Hair follicular keratinocyte (primary cell): ENCODE results near the gene ADGRV1.

- RAMPAGE, long total RNA, result no peak
These were observed 1.1 kb downstream of the VCAN start for GRCh38 chr5:83472375-83473370.

DNA sequence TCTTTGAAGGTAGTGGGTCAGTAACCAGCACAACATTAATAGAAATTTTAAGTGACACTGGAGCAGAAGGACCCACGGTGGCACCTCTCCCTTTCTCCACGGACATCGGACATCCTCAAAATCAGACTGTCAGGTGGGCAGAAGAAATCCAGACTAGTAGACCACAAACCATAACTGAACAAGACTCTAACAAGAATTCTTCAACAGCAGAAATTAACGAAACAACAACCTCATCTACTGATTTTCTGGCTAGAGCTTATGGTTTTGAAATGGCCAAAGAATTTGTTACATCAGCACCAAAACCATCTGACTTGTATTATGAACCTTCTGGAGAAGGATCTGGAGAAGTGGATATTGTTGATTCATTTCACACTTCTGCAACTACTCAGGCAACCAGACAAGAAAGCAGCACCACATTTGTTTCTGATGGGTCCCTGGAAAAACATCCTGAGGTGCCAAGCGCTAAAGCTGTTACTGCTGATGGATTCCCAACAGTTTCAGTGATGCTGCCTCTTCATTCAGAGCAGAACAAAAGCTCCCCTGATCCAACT is 68.5 kb downstream of the VCAN start:
- RAMPAGE, long total RNA, result no peak

DNA sequence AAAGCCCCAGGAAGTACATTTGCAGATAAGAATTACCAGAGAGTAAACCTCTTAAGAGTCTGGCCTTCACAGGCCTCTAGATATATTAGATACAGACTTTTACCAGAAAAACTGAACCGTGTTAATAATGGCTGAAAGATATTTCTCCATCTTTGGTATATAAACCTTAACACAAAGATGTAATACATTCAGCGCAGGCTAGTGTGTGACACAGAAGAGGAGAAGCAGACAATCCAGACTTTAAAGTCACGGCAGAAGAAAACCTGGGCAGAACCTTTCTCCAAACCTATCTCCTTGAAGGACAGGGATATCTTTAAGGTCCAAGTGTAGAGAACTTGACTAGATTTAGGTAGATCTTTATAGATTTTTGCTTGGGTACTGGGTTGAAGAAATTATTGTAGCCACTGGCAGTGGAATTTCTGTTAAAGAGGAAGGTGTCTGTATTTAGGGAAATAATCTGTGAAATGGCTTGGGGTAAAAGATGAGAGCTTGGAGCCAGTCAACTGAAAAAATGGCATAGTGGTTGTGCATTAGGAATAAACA is 101.2 kb downstream of the HAPLN1 start:
- RAMPAGE, long total RNA, result no peak

- RAMPAGE, long total RNA, result no peak
These were observed 227 bp upstream of the EDIL3 start for GRCh38 chr5:84384954-84385260.

- RAMPAGE, long total RNA, result no peak
These were observed 231.7 kb upstream of the EDIL3 start for GRCh38 chr5:84616472-84616728.

- RAMPAGE, long total RNA, result no peak
These were observed 644.6 kb upstream of the COX7C start for GRCh38 chr5:85973198-85973549.

DNA sequence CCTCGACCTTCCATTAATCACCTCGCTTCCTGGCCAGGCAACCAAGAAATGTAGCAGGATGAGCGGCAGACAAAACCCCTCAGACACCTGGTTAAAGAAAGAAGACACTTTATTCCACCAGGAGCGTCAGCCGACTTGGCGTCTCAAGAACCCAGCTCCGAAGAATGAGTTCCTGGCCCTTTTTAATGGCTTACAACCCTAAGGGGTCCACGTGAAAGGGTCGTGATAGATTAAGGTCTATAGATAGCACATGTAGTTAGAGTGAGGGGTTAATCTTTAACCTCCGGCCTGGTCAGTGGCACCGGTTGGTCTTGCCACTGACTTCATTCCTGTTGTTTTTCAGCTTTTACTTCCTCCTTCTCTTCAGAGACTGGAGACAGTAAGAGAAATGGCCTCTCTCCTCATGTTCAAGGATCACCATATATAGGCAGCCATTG is 47.1 kb upstream of the COX7C start:
- RAMPAGE, long total RNA, result no peak

- RAMPAGE, long total RNA, result no peak
These were observed 37.5 kb downstream of the CCNH start for GRCh38 chr5:87375214-87375655.

GRCh38 chr5:87406124-87406634 is 6.6 kb downstream of the CCNH start:
- RAMPAGE, long total RNA, result no peak

DNA sequence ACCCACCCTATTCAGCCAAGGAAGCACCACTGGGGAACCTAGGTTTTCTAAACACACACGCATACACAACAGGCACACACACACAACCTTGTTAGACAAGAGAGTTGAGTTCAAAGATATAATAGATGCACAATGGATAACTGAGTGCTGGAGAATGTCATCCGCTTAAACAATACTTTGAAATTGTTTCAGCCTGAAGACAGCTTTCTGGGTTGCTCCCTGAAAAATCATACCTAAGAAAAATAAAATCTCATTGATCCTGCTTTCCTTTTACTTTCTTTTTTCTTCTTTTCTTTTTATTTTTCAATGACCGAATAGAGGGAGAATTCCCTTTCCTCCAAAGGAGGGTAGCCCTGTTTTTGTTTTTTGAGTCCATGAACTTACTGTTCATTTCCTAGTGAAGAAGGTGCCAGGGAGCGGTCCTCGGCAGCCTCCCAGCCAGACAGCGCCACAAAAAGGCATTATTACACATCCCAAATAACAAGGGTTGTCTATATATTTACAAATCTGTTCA is 126.0 kb downstream of the TMEM161B start:
- RAMPAGE, long total RNA, result no peak

DNA sequence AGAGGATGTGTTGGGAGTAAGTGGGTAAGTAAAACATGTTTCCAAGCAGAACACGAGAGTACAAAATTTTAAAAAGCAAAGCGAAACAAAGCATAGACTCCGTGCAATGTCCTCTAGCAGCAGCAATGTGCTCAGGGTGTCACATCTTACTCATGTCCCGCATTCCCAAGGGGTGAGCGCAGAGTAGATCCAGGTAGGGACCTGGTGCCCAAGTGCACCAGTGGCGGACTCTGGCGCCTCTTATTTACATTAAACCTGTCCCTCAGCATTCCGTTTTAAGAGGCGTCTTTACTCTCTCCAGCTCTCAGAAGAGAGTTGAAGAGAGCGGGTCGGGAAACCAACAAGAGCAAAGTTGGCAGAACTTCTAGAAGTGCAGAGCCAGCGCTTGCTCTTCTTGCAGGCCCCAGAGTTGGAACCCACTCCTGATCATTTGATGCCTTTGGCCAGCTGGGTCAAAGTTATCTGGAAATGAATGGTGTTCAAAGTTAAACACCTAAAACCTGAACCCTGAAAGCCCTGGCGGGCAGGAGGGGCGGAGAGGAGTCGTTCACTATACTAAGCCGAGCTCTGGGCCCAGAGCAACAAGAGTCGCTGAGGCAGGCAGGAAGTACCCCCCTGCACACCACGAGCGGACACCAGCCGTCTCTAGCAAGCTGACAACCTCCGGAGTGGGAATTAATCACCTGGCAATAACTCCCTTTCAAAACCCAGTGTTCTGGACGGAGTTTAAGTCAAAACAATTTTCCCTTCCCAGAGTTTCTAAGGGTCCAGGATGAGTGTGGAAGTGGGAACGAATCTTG is 122.9 kb downstream of the TMEM161B start:
- RAMPAGE, long total RNA, result no peak

DNA sequence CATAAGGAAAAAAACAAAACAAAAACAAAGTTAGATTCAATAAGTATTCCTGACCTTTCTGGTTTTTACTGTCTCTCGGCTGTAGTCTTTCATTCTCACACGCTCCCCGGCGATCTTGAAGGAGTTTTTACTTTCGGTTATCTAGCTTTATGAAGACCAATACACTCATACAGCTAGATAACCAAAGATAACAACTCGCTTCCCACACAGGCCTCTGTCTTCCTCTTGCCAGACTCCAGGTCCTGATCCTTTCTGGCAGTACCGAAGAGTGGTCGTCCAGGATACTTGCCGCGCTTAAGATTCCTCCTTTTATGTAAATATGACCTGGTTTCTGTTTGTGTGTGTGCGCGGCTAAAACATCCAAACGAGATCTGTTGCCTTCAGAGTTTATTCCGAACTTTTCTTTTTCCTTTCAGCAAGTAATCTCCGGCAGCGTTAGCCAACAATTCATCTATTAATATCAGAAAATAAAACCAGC is 216.2 kb downstream of the MEF2C start:
- RAMPAGE, long total RNA, result no peak

DNA sequence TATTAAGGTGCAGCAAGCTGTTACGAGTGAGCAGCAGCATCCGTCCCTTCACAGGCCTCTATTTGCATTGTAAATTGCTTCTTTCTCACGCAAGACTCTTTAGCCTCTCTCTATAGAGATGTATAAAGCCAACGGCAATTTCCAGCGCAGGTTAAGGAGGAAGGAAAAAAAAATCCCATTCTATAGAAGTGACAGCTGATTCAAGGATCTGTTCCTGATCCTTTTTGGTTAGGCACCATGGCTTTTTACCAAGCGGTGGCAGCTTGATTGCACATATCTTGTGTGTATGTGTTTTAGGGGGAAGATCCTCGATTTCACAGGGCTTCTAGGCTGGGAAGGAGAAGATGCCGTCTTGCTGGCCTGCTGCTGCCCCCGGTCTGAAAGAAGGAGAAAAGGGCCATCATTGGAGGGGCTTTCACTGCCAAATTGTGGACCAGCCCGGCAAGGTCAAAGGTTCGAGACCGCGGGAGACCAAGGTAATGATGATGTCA is 215.7 kb downstream of the MEF2C start:
- RAMPAGE, long total RNA, result no peak

DNA sequence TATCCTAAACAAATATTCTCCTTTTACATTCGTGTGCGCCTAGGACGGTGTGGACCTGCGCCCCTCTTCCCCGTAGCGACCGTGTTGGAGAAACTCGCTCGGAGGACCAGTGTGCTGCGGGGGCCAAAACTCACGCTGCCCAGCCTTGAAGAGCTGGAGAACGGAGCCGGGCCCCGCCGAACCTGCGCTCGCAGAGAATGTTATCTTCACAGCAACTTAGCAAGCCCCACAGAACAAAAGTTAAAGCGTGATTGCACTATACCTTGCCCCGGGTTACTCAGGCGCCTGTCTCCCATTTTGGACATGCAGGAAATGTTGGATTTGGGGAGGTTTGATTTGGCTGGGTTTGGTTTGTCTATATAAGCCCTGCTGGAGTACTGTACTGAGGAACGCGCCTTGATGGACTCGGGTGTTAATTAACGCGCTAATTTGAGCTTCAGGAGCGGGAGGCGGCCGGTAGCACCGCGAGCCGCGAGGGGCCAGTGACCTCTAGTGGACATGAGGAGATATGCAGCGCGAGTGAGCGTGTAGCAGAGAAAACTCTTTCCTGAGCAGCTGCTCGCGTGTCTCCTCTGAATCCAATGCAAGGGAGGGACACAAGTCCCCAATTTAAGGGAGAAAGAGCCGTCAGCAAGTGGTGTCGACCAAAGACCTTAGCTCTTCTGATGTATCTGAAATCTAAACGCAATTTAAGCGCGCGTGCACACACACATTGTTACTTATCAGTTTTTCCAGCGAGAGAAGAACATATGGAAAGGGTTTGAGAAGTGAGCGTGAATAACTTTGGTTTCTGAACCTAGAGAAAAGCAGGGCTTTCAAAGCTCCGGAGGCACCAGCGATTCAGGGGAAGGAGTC is 192.1 kb downstream of the MEF2C start:
- RAMPAGE, long total RNA, result no peak

DNA sequence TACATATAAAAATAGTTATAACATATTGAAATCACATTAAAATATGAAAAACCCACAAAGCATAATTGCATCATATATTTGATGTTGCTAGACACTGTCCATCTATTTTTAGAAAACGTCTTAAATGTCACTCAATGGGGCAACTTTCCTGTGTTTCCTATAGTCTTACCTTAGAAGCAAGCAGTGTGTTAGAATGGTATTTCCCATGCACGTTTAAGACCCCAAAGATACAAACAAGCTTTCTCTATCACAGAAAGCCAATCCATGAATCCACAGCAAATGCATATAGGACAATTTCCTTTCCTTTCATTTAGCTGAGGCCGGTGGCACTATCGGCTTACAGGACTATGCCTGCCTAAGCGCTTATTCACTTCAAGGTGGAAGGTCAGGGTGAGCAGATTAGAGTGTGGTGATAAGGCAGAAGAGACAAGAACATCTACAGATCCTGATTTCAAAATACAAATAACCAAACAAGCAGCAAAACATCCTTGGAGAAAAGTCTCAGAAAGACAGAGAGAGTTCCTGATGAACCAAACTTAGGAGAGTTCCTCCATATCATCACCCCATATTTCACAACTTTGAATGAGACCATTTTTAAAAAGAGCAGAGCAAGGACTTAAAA is 57.3 kb downstream of the MEF2C start:
- RAMPAGE, long total RNA, result no peak

- RAMPAGE, long total RNA, result no peak
These were observed 20.9 kb upstream of the MEF2C start for GRCh38 chr5:88903901-88904180.

DNA sequence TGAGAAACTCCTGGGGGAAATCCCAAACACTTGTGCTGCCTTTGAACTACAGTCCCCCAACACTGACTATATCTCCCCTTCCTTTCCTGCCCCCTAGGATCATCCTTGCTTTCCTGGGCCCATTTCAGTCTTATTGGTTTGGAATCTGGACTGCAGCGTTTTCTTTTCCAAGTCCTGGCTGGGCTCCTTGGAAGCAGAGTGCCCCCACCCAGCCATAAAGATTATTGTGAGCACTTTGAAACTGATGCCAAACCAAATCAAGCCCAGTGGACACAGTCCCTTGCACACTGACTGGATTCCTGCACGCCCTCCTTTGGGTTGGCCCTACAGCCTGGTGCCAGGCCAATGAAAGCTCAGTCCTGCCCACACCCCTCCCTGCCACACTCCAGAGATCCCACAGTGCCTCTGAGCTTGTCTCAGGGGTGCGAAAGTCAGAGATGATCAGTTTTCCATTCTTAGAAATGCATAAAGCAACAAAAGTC is 181.9 kb downstream of the CETN3 start:
- RAMPAGE, long total RNA, result no peak

DNA sequence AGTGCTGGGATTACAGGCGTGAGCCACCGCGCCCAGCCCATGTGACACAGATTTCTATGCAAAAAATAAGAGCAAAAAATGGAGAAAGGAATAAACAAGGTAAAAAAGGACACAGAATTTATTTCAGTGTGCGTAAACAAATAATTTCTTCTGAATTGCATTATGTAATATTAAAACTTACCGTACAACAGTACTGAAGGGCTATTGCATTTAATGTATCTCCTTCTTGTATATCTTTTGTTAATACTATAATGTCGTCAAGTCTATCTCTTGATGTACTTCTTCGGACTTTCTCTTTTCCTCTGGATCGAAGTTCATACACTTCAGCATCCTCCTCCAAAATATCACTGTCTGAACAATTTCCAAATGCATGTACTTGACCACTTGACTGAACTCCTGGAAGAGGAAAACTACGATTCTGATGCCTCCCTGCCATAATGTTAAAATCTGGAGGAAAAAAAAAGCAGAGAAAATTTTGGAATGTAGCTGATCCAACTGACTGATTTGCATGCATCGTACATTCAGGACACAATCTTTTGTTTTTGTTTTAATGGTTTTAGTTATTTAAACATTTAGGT is 4.4 kb downstream of the LYSMD3 start:
- RAMPAGE, long total RNA, result no peak

DNA sequence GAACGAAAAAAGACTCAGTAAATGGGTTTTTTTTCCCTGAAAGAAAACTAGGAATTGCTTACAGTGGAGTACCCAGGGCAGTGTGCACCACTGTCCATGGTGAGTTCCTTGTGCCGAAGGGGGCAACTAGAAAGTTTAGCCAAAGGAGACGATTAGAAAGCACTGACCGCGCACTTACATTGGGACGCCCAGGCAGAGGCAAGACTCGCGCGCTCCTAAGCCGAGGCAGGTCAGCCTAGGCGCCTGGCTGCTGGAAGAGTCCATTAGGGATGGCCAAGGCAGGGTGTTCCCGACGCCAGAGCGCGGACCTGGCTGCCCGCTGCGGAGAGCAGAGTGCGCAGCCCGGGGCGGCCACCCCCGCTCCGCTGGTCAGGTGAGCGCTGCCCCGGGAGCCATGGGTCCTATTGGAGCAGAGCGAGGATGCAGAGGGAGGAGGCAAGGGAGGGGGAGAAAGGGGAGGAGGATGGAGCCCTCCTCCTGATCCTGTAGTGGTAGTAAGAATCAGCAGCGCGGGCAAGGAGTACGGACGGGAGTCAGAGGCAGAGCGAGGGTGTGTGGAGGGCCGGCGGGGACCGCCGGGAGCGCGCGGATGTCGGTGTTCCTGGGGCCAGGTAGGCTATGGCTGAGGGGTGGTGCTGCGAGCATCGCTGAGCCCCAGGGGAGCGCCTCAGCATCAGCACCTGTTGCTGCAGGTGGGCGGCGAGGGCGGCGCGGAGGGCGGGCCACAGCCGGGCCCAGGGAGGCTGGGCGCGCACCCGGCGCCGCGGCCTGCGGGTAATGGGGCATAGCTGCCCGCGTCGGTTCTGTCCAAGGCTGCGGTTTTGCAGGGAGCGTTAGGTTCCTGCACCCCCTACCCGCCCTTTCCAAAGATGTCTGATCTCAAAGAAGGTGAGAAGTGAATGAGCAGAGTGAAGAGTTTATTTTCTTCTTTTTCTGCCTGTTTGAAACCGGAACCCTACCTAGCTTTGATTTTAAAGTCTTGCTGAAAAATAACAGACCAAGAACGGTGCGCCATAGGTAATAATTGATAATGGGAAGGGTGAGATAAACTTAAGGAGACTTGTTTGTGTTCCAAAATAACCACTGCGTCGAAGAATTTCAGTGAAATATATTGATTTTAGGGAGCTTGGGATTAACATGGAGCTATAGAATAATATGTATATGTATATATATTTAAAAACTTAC is at the start of gene ADGRV1:
Gene ADGRV1, plus strand, starts transcription at position 491 of the 1,185 bp plus-strand sequence.
- RAMPAGE, long total RNA, result no peak

GRCh38 chr5:91182666-91183277 is 200.3 kb downstream of the ARRDC3 start:
- RAMPAGE, long total RNA, result no peak